Measurements from ENCODE around the genes CEP152, SPPL2A and LYSMD2.

GRCh38 chr15:45574186-45574581 is 13.0 kb upstream of the BLOC1S6 start:
- PRO-cap, result no peak
CAGE:
- cytosol, long polyA plus RNA, result no peak
- long polyA plus RNA, result no peak
- nucleus, long polyA plus RNA, result no peak

DNA sequence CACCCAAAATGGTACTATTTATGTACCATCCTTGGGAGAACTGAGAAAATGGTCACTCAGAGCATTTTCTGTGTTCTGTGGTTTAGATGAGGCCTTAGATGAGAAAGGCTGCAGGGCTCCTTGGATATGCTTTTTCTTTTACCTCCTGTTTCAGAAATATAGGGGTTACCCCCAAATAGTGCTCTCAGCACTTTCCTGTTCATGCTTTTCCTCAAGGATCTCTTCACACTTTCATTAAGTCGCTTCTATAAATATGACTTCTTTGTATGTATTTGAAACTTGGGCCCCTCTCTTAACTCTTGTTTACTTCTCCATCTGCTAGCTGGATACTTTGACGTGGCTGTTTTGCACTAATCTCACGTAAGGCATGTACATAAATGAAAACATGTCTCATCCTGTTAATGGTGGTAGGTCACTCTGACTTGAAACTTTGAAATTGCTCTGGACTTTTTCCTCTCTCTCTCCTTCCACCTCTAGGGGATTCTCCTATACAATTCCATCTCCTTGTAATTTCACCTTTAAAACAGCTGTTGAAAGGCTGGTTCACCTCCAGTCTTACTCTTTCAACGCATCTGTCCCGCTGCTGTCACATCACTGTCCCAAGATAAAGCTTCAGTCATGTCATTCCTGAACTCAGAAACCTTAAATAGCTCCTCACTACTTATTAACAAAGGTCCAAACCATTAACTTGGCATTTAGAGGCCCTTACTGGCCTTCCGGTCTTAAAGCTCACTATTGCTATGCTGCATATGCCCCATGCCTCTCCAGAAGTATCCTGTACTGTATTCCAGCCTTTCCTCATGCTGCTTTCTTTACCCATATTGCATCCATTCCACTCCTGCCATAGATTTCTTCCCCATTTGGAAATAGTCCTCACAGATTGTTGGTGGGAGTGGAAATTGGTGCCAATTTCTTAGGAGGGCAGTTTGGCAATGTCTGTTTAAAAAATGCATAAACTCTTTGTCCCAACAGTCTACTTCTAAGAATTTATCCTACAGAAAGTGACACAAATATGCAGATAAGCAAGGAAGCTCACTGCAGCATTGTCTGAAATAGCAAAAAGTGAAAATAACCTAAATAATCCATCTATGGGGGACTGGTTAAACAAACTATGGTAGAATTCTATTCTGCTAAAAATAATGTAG is 1.2 kb downstream of the BLOC1S6 start:
- PRO-cap, result no peak
CAGE:
- cytosol, long polyA plus RNA, result no peak
- long polyA plus RNA, result no peak
- nucleus, long polyA plus RNA, result no peak

DNA sequence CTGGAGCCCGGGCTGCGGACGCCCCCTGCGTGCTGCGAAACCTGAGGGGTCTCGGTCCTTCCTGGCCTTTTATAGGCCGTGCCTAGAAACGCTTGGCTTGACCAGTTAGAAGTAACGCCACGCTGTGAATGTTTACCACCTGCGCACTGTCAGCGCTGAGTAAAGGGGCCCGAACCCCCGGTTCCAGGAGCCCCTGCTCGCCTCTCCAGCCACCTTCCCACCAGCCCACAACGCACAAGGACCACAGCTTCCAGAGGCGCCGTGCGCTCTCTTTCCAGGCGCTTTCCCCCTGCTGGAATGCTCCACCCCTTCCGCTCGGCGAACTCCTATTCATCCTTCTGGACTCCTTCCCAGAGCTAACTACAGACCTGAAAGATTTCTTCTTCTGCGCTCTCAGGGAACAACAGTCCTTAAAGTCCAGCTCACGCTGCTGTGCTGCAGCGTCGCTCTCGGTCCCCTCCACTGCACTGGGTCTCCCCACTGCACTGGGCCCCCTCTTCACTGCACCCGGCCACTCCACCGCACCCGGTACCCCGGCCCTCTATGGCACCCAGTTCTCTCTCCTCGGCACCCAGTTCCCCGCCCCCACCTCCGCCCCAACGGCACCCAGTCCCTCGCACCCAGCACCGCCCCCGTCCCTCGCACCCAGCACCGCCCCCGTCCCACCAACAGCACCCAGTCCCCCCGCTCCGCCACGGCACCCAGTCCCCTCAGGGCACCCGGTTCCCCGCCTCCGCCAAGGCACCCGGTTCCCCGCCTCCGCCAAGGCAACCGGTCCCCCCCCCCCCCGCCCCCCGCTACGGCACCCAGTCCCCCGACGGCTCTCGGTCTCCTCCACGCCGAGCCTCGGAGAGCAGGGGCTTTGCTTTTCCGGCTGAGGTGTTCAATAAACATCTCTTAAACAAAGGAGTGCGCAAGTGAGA is 69.8 kb downstream of the SQOR start:
- PRO-cap, result no peak
CAGE:
- cytosol, long polyA plus RNA, result no peak
- long polyA plus RNA, result no peak
- nucleus, long polyA plus RNA, result no peak

DNA sequence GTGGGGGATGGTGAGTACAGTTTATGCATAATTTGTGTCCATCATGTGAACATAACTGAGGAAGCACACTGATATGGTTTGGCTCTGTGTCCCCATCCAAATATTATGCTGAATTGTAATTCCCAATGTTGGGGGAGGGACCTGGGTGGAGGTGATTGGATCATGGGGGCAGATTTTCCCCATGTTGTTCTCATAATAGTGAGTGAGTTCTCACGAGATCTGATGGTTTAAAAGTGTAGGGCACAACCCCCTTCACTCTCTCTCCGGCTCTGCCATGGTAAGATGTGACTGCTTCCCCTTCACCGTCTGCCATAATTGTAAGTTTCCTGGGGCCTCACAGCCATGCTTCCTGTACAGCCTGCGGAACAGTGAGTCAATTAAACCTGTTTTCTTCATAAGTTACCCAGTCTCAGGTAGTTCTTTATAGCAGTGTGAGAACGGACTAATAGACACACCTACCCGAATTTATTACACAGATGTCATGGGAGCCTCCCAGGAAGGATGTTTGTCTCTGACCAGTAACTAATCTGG is 314.1 kb downstream of the SQOR start:
- PRO-cap, result no peak
CAGE:
- cytosol, long polyA plus RNA, result no peak
- long polyA plus RNA, result no peak
- nucleus, long polyA plus RNA, result no peak

DNA sequence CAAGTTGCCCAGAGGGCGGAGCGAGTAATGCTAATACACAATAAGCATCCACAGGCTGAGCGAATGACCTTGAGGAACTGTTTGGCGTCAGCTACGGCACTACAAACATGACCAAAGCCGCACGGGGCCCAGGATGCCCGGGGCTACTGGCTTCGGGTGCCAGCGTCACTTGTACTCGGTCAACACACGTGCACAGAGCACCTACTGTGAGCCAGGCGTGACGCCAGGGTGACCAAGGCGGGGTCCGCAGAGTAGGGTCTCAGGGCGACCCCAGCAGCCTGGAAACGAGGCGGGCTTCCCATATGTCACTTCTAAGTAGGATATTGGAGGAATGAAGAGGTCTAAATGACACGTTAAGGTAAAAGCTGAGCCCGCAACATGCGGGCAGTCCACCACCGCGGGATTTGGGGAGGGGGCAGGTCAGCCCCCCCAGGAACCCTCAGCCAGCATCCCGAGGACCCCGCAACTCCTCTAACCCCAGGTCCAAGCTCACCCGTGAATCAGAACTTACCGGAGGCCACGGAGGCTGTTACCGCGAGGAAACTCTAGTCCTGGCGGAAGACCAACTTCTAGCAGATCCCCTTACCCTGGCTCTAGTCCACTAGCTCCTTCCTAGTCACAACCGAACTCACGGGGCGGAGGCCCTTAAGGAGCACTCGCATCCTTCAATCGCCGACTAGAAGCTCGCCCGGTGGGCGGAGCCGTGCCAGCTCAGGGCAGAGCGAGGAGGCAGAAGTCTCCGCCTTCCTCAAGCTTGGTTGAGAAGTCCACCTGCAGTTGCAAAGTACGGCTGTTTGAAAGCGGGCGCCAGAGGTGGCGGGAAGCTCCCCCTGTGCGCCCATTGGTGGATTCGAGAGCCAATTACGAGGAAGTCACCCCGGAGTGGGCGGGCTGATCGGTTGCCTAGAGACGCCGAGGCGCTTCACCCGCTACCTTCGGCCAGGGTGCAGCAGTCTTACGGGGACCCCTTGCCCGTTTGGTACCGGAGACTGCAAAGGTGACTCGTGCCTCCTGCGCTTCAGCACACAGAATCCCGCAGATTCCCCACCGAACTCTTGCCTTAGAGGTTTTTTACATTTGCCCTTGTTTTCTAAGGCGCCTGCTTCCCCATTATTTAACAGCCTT is at the start of gene CEP152:
TSS of gene CEP152 (minus strand) at position 620 of the 1,125 bp plus-strand sequence.
- PRO-cap, result unidirectional peak, plus-strand start at position 172 of the sequence; bidirectional peak, plus-strand start at position 907 of the sequence, minus-strand start at position 647 of the sequence
CAGE:
- cytosol, long polyA plus RNA, result no peak
- long polyA plus RNA, result start-site peak on the minus strand centred at position 597 of the sequence, 55 bp wide, 385 and 296 reads in 2 replicates
- nucleus, long polyA plus RNA, result start-site peak on the minus strand centred at position 589 of the sequence, 39 bp wide, 212 and 34 reads in 2 replicates

DNA sequence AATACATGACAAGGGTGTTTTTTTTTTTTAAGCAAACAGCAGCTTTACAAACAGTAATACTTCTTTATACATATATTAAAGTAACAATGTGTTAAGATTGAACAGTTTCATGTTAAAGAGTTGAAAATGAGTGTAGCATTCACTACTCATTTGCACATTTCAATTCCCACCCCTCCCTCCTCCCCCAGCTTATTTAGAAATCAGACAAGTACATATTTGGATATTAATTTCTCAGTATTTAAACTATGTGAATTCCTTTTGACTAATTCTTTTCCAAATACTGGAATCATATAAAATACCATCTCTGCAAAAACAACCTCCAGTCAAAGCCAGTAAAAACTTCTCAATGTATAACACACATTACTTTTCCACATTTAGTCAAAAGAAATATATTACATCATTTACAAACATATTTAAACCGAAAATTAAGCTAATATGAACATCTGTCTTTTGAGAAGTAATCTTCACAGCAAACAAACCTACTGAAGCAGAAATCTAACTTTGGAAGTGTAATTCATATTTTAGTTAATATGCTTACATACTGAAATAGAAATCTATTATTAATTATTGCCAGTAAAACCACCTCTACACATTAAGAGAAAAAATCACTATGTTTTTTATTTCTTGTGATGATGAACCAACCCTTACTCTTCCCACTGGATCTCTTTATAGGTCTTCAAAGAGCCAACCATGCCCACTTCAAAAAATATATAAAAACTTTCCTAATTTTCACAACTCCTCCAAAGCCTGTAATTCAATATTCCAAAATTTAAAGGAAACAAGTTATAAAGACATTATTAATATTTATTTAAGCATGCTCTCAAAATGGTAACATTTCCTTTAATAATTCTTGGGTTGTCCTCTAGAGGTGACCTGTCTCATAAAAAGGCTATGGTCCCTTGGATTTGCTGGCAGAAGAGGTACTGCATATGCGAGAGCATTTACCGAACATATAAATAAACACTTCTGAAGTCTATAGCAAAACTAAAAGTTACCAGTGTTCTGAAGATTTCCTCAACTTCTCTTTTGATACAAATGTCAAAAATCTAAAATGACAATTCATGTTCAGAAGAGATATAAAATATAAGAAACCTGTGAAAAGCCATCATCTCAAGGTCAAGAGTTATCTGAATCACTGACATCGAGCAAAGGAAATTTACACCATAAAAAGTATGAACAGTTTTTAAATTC is 25.8 kb upstream of the SHC4 start:
- PRO-cap, result no peak
CAGE:
- cytosol, long polyA plus RNA, result no peak
- long polyA plus RNA, result no peak
- nucleus, long polyA plus RNA, result no peak

DNA sequence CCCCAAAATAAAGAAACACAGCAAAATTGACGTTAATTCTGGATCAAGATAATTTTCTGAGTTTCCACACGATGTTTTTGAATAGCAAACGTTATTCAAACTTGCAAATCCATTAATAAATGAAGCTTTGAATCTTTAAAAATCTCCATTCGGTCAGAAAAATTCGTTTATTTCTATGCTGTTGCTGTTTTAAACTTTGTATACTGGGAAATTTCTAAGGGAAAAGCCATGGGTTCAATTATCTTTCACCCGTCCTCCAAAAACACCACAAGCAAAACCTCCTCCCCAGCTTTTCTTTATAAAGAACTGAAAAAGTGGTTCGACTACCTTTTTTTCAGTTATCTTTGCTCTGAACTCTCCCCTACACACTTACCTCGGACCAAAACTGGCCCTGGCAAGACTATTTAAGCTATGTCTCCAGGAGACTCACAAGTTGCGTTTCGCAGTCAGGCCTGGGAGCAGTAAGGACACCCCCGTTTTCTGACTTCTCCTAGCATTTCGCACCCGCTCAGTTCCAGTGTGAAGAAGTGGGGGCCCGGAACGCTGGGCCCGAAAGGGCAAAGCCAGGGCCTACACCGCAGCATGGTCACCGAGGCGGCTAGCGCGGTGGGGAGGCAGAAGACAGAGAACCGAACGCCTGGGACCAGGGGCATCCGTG is 663 bp downstream of the COPS2 start:
- PRO-cap, result no peak
CAGE:
- cytosol, long polyA plus RNA, result no peak
- long polyA plus RNA, result no peak
- nucleus, long polyA plus RNA, result no peak

DNA sequence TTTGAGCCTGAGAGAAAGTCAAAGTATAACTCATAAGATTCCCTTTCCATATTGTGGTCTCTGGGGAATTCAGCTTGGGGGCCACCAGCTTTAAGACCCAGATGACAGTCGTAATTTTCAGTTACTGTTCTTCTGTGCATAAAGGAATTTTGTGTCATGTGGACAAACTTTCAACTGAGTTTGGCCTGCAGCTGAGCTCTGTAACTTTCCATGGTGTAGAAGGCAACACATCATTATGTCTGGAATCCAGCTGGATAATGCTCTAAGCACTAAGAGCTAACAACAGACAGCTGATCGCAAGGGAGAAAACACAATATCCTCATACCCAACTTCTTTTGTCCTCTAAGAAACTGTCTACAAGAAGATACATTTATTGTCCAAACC is 219.1 kb downstream of the ATP8B4 start:
- PRO-cap, result no peak
CAGE:
- cytosol, long polyA plus RNA, result no peak
- long polyA plus RNA, result no peak
- nucleus, long polyA plus RNA, result no peak

GRCh38 chr15:50244713-50245268 is 20.7 kb downstream of the HDC start:
- PRO-cap, result no peak
CAGE:
- cytosol, long polyA plus RNA, result no peak
- long polyA plus RNA, result no peak
- nucleus, long polyA plus RNA, result no peak

DNA sequence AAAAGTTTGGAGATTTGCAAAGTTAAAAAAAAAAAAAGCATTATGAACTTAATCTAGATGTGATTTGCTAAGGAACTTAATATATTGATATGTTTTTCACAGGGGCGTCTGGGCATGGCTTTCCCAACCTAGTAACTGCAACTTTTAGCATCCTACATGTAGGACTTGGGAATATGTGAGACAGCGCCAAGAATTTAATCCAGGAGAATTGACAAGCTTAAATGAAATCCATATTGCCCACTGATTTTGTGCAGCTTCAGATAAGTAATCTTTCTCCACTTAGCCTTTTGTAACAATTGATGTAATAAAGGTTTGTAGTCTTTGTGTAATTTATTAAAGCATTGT is 972 bp upstream of the GABPB1 start:
- PRO-cap, result no peak
CAGE:
- cytosol, long polyA plus RNA, result no peak
- long polyA plus RNA, result no peak
- nucleus, long polyA plus RNA, result no peak

DNA sequence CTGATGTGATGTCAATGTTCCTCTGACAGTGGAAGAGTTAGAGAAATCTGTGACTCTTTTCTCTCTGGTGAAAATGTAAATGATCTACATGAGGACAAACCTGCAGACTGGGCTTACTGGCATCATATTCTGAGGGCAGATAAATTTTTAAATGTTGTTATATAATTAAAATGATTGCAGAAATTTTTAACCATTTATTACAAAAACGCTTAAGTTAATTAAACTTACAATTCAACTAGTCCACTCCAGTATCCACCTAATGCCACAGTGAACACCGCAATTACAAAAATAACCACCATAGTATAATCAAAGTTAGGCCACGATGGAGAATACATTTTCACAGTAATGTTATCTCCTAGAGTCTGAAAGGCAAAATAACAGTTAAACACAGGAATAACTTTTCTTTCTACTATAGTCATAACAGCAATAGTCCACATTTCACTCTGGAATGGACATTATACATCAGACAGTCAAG is 18.2 kb downstream of the SPPL2A start:
- PRO-cap, result no peak
CAGE:
- cytosol, long polyA plus RNA, result no peak
- long polyA plus RNA, result no peak
- nucleus, long polyA plus RNA, result no peak

DNA sequence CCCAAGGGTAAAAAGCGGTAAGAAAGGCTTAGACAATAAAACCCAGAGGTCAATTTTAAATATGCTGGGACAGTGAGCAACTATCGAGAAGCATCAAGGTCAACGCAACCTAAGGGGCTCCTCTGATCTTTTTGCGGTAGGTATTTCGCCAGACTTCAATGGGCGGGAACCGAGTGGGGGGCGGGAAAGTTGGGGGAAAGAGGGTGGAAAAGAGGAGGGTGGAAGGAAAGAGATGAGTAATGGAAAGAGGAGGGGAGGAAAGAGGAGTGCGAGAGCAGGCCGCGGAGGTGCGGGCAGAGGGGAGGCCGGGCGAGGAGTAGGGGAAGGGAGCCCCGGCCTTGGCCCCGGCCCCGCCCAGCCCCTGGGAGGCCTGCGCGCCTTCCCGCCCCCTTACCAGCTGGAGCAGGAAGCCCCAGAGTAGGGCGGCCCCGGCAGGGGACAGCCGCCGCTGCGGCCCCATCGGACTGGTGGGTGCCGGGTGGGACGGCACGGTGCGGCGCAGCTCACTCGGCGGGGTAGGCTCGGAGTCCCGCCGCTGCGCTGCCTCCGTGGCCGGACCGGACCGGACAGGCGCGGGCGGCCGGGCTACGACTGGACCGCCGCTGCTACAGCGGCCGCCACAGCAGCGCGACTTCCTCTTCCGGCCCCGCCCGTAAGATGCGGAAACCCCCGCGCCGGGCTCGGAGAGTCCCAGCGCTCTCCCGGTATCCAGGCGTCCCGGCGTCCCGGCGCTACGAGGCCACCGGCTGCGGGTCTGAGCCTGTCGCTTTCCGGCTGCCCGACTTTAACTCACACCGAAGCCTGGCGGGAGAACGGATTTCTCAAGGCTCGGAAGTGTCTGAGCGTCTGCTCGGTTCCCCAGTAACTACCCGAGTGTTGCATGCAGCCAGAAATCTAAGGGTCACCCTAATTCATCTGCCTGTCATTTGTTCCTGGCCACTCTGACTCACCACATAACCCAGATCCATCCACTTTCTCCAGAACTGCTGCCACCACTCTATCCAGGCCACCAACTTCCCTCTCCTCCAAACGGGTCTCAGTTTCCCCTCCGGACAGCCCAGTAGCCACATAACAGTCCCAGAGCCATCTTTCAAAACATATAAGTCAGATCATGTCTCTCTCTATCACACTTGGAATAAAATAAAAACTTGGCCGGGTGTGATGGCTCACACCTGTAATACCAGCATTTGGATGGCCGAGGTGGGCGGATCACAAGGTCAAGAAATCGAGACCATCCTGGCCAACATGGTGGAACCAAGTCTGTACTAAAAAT is at the start of gene SPPL2A:
TSS of gene SPPL2A (minus strand) at position 633 of the 1,273 bp plus-strand sequence.
- PRO-cap, result bidirectional peak, plus-strand start at position 660 of the sequence, minus-strand start at position 568 of the sequence
CAGE:
- cytosol, long polyA plus RNA, result no peak
- long polyA plus RNA, result no peak
- nucleus, long polyA plus RNA, result no peak

DNA sequence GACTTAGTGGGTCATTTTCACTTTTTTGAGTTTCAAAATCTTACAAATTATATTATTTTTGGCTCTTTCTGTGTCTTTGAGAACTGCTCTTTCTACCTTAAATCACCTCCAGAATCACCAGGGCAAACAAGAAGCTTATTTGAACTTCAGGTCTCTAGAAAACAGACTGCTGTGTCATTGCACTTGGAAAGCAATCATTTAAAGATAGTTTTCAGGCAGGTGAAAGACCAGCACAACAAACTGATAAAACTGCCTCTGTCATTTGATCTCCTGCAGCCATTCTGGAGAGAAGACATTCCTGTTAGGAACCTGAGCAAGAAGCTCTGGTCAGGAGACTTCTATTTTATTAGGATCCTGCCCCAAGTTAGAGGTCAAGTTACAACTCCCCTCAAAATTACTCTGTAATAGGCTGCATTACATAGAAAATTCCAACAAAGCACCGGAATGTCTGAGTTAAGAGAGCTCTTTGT is 50.7 kb upstream of the AP4E1 start:
- PRO-cap, result no peak
CAGE:
- cytosol, long polyA plus RNA, result no peak
- long polyA plus RNA, result no peak
- nucleus, long polyA plus RNA, result no peak

GRCh38 chr15:51089542-51090141 is 5.1 kb downstream of the TNFAIP8L3 start:
- PRO-cap, result no peak
CAGE:
- cytosol, long polyA plus RNA, result no peak
- long polyA plus RNA, result no peak
- nucleus, long polyA plus RNA, result no peak

DNA sequence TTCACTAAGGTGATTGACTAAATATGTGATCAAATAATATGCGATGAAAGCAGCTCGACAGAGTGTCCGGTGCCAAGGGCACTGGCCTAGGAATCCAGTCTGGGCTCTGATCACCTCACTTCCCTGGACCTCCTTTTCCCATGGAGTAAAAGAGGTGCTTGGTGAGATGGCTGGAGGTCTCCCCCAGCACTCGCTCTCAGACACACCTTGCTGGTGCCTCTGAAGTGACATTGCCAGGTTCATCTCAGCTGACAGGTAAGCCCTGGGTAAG is 65.3 kb upstream of the TNFAIP8L3 start:
- PRO-cap, result no peak
CAGE:
- cytosol, long polyA plus RNA, result no peak
- long polyA plus RNA, result no peak
- nucleus, long polyA plus RNA, result no peak

- PRO-cap, result no peak
CAGE:
- cytosol, long polyA plus RNA, result no peak
- long polyA plus RNA, result no peak
- nucleus, long polyA plus RNA, result no peak
Measured at GRCh38 chr15:51208315-51208746, 113.6 kb upstream of the TNFAIP8L3 start.

- PRO-cap, result no peak
CAGE:
- cytosol, long polyA plus RNA, result no peak
- long polyA plus RNA, result no peak
- nucleus, long polyA plus RNA, result no peak
Measured at GRCh38 chr15:51538201-51538675, 84.3 kb downstream of the DMXL2 start.

DNA sequence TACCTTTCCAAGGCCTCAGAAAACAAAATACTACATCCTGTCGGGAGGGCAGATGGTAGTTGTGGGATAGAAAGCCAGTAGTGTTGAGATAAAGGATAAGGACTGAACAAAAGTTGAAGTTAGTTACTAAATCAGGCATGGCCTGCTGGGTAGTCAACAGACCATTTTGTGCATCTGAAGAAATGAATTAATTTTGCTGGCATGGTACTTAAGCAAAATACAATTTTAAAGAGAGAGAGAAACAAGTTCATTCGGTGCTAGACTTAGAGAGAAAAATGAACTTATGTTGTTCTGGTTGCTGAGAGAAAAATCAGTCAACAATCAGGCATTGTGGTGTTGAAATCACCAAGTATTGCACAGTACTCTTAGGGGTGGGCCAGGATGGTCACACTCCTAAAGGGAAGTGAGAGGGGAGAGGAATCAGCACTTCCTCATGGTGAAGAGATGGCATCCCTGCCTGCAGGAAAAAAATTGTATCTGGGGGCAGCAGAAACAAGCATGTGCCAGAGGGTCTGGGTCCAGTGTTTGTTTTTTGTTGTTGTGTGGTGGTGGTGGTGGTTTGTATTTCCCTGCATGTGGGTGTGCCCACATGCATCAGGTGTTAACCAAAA is 7.0 kb upstream of the DMXL2 start:
- PRO-cap, result no peak
CAGE:
- cytosol, long polyA plus RNA, result no peak
- long polyA plus RNA, result no peak
- nucleus, long polyA plus RNA, result no peak

GRCh38 chr15:51731407-51732356 is 5.8 kb downstream of the LYSMD2 start:
- PRO-cap, result no peak
CAGE:
- cytosol, long polyA plus RNA, result no peak
- long polyA plus RNA, result no peak
- nucleus, long polyA plus RNA, result no peak

GRCh38 chr15:51737542-51737974 is at the start of gene LYSMD2:
Gene LYSMD2 (minus strand): TSS chr15:51737655.
- PRO-cap, result bidirectional peak, plus-strand start at chr15:51737710, minus-strand start at chr15:51737646; bidirectional peak, plus-strand start at chr15:51737890, minus-strand start at chr15:51737822
CAGE:
- cytosol, long polyA plus RNA, result no peak
- long polyA plus RNA, result start-site peak on the minus strand at chr15:51737624-51737684, 39 and 27 reads in 2 replicates
- nucleus, long polyA plus RNA, result no peak

Measured in A549 (cell line).